Metastatic Liver Carcinoma in the Lung (tissue), 2 donors: ENCODE measurements around a stretch of chr2.

GRCh38 chr2:95058878-95059481, 33.5 kb downstream of the MAL start:
- PRO-cap, 2 experiments, result no peak in any of the 2 experiments

- PRO-cap, 2 experiments, result no peak in any of the 2 experiments
Measured at GRCh38 chr2:95060833-95061281, 35.3 kb downstream of the MAL start.

GRCh38 chr2:95075389-95075955, 46.1 kb downstream of the MRPS5 start:
- PRO-cap, 2 experiments, result no peak in any of the 2 experiments

DNA sequence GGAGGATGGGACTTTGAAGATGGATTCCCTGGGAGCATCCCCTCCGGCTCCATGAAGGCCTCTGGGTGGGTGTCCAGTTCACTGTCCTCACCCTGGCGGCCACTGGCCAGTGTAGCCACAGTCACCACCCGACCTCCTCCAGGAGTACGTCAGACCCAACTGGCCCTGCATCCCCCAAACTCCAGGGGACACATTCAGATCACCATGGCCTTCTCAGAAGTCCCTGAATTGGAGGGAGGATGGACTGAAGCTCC, 23.3 kb downstream of the KCNIP3 start:
- PRO-cap, 2 experiments, result no peak in any of the 2 experiments

- PRO-cap, 2 experiments, result peak in 1 of 2 experiments; most common plus-strand start chr2:95390810 (in 1)
Measured at GRCh38 chr2:95390470-95390875, 12.0 kb upstream of the FAHD2A start.

- PRO-cap, 2 experiments, result no peak in any of the 2 experiments
Measured at GRCh38 chr2:95687877-95688200, 96.0 kb downstream of the TRIM43 start.

GRCh38 chr2:95818097-95818531, 173.5 kb downstream of the ANKRD36C start:
- PRO-cap, 2 experiments, result no peak in any of the 2 experiments

DNA sequence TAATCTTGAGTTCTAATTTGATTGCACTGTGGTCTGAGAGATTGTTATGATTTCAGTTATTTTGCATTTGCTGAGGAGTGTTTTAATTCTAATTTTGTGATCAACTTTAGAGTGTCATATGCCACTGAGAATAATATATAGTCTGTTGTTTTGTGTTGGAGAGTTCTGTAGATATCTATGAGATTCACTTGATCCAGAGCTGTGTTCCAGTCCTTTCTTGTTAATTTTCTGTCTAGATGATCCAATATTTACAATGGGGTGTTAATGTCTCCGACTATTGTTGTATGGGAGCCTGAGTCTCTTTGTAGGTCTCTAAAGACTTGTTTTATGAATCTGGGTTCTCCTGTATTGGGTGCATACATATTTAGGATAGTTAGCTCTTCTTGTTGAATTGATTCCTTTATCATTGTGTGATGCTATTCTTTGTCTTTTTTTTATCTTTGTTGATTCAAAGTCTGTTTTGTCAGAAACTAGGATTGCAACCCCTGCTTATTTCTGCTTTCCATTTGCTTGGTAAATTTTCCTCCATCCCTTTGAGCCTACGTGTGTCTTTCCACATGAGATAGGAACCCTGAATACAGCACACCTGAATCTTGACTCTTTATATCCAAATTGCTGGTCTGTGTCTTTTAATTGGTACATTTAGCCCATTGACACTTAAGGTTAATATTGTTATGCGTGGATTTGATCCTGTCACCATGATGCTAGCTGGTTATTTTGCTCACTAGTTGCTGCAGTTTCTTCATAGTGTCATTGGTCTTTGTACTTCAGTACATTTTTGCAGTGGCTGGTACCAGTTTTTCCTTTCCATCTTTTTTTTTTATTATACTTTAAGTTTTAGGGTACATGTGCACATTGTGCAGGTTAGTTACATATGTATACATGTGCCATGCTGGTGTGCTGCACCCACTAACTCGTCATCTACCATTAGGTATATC, 171.1 kb downstream of the ANKRD36C start:
- PRO-cap, 2 experiments, result no peak in any of the 2 experiments

DNA sequence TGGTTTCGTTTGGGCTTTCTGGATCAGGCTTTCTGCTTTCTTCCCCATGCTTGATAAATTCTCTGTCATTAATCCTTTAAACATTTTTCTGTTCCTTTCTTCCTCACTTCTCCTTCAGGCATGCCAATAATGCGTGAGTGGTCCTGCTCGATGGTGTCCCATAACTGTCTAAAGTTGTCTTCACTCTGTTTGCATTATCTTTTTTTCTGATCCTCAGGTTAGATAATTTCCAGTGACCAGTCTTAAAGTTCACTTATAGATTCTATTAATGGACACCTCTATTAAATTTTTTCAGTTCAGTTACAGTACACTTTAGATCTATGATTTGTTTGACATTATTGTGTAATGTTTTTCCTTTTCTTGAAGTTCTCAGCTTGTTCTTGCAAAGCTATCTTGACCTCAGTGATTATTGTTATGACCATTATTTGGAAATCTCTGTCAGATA, 152.8 kb downstream of the ANKRD36C start:
- PRO-cap, 2 experiments, result no peak in any of the 2 experiments

- PRO-cap, 2 experiments, result no peak in any of the 2 experiments
Measured at GRCh38 chr2:96085104-96085413, 31.3 kb downstream of the ADRA2B start.

DNA sequence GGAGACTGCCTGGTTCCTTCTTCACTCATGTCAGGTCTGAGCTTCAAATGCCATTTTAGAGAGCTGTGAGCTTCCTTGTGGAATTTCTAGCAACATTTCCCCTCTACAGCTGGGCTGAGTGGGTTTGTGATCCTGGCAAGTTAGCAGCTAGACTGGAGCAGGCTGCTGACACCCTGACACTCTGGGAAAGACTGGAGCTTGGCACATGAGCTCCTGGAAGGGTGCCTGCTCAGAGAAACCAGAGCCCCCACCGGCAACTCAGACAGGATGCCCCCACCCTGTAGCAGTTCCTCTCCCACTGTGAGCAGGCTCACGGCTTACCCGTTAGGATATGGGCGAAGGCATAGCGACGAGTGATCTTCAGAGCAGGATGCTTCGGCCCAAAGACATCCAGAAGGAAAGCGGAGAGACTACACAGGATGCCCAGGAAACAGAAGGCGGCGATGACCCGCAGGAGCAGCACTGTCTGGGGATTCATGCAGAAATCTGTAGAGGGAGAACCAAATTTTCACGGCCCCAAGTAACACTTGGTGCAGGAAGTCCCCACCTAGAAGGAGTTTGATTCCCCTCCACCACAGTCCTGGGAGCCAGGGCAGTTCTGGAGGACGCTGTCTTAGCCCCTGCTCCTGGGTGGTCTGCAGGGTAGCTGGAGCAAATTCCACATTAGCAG, 11.2 kb downstream of the TMEM127 start:
- PRO-cap, 2 experiments, result peak in 1 of 2 experiments; most common minus-strand start position 193 of the sequence (in 1)

DNA sequence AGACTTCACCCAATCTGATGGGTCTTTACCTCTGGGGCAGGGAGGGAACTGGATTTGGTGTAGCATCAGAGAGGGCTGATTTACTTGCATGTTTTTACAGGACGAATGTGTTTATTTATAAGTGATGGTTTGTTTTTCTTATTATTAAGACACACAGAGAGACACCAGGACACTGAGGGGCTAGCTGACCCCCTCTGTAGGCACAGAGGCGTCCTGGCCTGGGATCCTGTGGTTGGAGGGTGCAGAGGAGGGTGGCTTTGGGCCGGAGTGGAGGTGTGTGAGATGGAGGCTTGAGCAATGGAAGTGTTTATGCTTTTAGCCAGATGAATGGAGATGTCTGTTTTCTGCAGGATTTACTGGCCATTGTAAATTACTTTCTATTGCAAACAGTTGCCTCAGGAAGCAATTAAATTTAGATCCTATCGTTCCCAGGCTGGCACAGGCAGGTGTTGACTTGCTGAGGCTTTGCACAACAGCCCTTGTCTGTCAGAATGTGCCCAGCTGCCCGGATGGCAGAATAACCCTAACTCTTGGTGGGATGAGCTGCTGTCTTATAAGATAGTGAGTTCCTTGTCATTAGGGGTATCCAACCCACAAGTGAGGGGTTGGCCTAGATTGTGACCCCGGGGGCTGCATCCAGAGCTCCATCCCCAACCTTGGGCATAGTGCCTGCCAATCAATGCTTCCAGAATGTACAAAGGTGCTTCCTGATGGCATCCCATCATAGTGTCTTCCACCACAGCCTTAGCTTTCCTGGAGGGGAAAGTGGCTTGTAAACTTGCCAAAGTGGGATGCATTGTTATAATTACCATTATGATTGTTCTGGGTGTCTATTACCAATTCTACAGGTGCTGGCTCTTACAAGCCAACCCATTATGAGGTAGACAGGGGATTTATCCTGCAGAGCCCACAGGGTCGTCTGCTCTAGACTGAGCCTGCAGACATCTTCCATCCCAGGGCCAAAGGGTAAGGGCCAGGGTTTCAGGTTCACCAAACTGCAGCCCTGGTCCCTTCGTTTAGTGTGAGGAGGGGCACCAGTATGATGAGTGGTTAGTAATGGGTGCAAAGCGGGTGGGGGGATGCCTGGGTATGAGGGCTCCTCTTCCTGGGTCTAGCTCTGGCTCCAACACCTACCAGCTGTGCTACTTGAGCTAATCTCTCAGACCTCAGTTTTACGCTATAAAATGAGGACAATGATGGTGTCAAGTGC, 1.6 kb upstream of the ARID5A start:
- PRO-cap, 2 experiments, result no peak in any of the 2 experiments

DNA sequence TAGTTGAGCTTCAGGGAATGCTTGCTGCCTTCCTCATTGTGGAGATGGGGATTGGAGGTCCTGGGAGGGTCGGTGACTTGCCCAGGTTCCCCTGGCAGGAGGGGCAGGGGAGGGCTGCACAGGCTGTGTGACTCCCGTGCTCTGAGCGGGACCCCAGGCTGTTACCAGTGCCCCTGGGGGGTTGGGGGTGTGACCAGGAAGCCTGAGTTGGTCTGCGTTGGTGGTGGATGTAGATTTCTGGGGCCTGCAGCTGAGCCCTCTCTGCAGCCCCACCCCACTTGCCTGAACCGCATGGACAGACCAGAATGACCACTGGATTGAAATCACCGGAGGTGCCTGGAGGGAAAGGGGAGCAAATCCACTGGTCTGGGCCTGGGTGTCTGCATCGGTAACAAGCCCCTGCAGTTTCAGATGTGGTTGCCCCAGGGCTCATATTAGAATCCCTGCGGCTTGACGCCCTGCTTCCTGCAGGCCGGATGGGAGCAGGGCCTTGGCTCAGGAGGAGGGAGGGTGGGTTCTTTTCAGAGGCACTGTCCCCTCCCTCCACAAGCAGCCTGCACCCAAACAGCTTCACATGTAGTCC, 16.4 kb downstream of the ARID5A start:
- PRO-cap, 2 experiments, result no peak in any of the 2 experiments

DNA sequence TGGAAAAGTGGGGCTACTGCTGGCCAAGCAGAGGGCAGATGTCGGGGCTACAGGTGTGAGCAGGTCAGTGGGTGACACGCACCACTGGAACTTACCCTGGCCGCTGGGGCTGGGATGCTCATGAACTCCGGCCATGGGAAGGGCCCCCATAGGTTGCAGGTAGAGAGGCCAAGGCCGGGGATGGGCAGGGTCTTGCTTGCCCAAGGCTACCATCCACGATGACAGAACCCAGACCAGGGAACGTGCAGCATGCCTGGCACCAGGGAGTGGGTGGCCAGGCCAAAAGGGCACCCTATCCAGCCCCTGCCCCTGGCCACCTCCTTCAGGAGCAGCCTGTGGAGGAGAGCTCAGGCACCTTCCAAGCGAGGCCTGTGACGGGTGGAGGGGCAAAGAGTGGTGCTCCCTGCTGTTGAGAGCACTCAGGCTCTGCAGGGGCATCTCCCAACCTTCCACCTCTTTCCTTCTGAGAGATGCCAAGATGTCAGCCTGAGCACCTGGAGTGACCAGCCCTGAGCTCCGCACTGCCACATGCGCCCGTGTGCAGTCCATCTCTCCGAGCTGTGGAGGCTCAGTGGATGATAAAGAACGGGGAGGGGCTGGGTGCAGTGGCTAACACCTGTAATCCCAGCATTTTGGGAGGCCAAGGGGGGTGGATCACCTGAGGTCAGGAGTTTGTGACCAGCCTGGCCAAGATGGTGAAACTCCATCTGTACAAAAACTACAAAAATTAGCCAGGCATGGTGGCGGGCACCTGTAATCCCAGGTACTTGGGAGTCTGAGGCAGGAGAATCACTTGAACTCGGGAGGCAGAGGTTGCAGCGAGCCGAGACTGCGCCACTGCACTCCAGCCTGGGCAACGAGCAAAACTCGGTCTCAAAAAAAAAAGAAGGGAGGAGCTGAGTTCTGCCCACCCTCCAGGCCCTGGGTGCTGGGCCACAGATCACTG, 17.1 kb downstream of the ARID5A start:
- PRO-cap, 2 experiments, result no peak in any of the 2 experiments

DNA sequence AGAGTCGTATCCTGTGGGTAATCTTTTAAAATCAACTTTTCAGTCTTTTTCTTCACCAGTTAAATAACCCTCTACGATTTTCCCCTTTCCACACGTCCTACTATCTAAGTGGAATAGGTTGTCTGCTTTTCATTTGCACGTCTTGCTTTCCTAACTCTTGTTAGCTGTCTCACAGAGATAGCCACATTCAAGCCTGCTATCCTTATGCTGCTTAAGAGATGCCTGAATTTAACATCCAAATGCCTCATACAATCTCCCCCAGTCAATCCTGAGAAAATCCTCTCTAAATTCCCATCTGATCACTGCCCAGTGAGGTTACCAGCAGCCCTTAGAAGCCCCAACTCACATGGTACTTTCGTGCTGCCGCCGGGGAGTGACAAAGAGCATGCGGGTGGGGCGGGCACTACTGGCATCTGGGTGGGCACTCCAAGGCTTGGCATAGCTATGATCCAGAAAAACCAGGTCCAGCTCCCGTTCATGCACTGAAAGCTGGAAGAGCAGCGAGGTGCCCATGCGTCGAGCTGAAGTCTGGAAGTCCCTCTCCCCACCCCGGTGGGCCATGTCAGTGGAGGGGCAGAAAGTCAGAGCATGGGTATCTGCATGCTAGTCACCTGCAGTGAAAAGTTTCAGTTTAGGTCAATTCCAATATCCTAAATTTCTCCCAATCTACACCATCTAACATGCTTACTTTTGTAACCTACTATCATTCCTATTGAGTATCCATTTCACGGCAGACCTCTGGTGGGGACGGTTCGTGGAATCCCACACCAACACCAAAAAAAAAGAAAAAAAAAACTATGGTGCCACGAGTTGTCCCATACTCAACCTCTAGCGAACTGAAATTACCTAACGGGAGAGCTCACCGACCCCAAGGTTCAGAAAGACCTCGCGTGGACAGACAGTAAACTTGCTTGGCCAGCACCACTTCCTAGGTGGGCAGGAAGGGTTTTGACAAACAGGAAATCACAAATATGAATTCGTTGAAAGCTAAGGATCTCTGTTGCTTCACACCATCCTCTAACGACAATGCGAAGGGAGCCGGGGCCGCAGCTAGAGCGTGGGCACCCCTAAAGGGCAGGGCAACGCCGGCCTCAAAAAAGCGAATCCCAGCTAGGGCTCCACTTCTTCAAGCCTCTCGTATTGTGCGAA, 1.2 kb downstream of the KANSL3 start:
- PRO-cap, 2 experiments, result peak in 2 of 2 experiments; most common plus-strand start position 482 of the sequence (in 2); most common minus-strand start position 378 of the sequence (in 1)

DNA sequence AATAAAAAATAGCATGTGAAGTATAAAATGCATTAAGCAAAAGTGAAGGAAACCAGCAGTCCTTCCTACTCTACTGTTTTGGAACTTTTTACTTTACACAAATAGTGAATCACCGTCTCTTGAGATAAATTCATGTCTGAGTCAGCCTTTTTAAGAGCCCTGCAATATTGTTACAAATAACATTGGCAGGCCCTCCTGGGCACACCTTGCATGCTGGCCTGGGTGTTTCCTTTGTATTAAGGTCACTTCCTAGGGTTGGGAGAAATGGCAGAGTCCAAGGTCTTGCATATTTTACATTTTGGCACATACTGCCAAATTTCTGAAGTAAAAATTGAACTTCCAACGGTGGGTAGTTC, 26.2 kb downstream of the CNNM4 start:
- PRO-cap, 2 experiments, result no peak in any of the 2 experiments

GRCh38 chr2:96878869-96879449, 9.1 kb upstream of the SEMA4C start:
- PRO-cap, 2 experiments, result no peak in any of the 2 experiments

DNA sequence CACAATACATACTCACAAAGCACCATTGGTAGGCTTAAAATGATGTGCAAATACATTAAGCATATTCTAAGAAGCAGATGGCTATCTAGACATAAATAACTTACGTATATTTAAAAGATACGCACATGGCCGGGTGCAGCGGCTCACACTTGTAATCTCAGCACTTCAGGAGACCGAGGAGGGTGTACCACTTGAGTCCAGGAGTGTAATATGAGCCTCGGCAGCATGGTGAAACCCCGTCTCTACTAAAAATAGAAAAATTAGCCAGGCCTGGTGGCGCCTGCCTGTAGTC, 189.9 kb downstream of the ANKRD36 start:
- PRO-cap, 2 experiments, result no peak in any of the 2 experiments

DNA sequence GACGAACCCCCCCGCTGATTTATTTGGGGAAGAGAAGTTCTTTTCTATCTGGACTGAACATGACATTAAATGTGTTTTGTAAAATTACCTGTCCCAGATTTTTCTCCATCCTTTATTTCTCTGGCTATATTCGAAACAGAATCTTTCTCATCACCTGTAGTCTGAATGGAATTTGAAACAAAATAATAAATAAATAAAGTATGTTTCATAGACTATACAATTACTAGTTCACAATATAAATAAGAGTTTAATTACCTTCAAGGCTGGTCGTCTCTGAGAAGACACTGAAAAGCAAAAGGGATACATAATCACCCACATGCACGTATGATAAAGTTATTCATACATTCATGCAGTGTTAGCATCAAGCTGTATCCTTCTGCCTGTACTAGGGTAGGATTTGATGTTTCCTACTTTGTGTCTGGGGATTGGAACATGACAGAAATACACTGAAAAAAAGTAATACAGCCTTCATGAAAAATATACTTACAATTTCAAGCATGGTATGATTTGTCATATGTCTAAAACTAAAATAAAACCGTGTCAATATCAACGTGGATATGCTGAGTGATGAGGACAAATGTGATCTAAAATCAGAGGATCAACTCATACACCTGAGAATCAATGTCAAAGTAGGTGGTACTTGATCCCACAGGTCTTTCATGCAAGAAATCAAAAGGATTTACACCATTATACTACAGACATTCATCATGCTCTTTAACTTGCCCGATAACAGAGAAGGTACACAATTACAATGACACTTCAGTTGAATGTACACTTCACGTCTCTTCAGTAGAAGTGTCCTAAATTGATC, 49.5 kb downstream of the ANKRD36B start:
- PRO-cap, 2 experiments, result no peak in any of the 2 experiments

DNA sequence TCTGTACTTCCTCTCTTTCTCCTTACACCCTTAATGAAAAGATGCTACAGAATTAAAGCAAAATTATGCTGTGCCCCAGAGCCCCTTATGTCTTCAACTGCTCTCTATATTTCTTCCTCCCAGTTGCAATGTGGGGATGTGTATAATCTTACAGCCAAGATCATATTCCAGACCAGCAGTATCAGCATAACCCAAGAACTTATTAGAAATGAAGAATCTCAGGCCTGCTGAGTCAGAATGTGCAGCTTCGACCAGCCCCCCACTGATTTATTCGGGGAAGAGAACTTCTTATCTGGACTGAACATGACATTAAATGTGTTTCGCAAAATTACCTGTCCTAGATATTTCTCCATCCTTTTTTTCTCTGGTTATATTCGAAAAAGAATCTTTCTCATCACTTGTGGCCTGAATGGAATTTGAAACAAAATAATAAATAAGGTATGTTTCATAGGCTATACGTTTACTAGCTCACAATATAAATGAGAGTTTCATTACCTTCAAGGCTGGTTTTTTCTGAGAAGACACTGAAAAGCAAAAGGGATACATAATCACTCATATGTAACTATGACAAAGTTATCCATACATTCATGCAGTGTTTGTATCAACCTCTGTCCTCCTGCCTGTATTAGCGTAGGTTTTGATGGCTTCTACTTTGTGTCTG, 38.6 kb downstream of the ANKRD36B start:
- PRO-cap, 2 experiments, result no peak in any of the 2 experiments